NT2/D1 (cell line): ENCODE data around the gene TMEM273.

- RRBS, 2 experiments, result no CpG with 5 or more reads among the region's 2 CpGs
These were observed 64.4 kb downstream of the MAPK8 start for GRCh38 chr10:48370821-48371301.

- RRBS, 2 experiments, result no CpG with 5 or more reads among the region's 13 CpGs
These were observed 133.2 kb downstream of the MAPK8 start for GRCh38 chr10:48439457-48440216.

DNA sequence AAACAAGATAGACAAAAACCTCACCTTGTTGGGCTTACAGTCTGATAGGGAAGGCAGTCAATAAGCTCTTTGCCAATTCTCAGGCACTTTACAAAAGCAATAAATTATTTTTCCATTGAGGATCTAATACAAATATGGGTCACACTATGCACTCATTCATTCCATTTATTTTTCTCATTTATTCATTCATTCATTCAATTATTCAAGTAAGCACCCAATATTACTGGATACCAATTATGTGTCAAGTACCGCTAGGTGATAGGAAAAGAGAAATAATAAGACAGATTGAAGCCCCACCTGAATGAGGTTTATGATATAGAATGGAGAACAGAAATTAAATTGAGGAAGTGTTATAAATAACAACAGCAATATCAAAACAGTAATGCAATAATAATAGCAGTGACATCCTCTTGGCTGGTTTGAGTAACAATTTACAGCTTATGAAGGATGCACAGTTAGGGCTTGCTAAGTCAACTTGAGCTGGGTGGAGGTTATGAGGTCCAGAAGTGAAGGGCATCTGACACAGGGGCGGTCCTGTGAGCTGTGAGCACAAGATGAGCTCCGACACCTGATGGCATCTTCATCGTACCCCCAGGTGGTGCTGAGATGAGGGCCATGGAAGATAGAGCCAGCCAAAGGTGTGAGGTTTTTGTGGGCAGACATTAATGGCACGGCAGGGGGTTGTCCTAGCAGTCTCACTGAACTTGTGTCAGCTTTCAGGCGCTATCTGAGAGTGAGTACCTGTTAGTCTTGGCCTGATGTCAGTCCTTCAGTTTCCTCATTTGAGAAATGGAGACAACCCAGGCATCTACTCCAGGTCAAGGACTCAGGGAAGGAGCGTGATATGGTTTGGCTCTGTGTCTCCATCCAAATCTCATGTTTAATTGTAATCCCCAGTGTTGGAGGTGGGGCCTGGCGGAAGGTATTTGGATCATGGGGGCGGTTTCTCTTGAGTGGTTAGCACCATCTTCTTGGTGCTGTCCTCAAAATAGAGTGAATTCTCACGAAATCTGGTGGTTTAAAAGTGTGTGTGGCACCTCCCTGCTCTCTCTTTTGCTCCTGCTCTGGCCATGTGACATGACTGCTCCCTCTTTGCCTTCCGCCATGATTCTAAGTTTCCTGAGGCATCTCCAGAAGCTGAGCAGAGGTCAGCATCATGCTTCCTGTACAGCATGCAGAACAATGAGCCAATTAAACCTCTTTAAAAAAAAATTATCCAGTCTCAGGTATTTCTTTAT is 30.4 kb downstream of the ARHGAP22 start:
- RRBS, 2 experiments, result no CpG with 5 or more reads among the region's 11 CpGs

GRCh38 chr10:49076910-49077750 is 38.2 kb downstream of the VSTM4 start:
- RRBS, 2 experiments, result no CpG with 5 or more reads among the region's 13 CpGs

DNA sequence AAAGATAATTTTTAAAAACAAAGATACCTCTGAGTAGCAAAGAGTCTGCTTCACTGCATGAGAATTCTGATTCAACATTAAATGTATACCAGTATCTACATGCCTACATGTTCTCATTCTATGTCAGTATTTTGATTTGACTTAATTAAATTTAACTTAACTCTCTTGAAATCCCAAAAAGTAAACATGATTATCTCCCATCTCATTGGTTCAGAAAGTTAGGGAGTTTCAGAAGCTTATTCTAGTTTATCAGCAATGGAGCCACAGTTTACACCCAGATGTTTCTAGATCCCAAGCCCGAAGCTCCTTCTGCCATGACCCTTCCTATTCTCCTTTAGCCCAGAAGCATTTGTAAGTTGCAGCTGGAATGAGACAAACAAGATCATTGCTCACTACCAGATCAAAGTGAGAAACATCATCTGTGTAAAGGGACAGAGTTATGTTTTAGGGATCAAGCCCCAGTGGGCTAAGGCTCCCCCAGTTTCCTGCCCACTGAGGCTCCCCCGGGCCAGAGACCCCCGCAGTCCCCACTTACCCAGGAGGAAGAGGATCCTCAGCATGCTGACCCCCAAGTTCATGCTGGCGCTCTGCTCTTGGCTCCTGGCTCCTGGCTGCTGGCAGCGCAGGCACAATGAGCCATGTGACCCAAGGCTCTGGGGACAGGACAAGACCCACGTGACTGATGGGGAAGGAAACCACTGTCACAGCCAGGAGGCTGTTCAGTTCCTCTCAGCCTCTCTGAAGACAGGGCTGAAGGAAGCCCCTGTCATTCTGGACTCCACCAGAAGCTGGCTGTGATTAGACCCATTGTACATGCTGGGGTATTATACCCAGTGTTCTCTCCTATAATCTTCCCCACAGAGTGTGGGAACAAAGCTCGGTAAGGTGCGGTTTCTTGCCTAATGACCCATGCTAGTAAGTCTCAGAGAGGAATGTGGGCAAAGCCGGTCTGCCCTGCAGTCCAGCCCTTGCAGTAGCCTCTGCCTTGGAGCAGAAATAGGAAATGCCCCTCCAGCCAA is at the start of gene TMEM273:
Gene TMEM273 (minus strand): TSS at position 633 of the 1,019 bp plus-strand sequence.
- RRBS, 2 experiments, result no CpG with 5 or more reads among the region's 9 CpGs

- RRBS, 2 experiments, result no CpG with 5 or more reads among the region's 11 CpGs
These were observed 10.9 kb downstream of the C10orf71 start for GRCh38 chr10:49309596-49310465.

DNA sequence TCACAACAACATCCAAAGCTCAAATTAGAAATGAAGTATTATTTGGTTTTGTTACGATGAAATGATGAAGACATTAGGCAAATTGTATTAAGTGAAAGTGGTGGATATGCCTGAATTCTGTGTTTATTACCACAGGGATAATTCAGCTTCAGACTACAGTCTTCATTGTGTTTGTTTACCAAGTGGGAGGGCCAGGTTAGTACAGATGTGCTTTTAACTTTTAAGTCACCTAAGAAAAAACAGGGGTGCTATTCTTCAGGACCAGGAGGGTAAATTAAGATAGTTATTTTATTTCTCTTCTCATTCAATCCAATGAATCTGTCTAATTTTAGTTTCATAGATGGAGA is 37.8 kb downstream of the C10orf71 start:
- RRBS, 2 experiments, result no CpG with 5 or more reads among the region's 1 CpG

- RRBS, 2 experiments, result no CpG with 5 or more reads among the region's 6 CpGs
These were observed 33.2 kb downstream of the DRGX start for GRCh38 chr10:49362757-49363062.

DNA sequence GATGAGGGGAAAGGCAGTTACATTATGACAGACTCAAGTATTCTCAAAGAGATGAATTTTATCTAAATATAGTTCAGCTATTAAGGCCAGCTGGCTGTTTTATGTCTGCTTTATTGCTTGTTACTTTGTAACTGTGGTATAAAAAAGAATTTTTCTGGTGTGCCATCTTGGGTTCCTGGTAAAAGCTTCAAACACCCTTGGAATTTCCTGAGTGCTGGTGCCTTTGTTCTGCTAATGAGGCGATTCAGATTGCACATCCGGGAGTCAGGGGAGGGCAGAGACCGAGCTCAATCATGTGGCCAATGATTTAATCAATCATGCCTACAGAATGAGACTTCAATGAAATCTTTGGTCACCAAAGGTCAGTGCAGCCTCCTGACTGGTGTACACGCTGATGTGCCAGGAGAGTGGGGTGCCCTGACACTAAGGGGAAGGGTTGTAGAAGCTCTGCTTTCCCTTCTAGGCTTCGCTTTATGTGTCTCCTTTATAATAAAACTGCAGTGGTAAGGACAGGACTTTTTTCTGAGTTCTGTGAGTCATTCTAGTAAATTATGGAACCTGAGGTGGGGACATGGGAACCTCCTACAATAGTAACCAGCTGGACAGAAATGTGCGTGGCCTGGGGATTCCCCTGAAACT is 69.3 kb upstream of the OGDHL start:
- RRBS, 2 experiments, result no CpG with 5 or more reads among the region's 6 CpGs

- RRBS, 2 experiments, result no CpG with 5 or more reads among the region's 2 CpGs
These were observed 133.1 kb upstream of the ASAH2 start for GRCh38 chr10:50384354-50384847.

DNA sequence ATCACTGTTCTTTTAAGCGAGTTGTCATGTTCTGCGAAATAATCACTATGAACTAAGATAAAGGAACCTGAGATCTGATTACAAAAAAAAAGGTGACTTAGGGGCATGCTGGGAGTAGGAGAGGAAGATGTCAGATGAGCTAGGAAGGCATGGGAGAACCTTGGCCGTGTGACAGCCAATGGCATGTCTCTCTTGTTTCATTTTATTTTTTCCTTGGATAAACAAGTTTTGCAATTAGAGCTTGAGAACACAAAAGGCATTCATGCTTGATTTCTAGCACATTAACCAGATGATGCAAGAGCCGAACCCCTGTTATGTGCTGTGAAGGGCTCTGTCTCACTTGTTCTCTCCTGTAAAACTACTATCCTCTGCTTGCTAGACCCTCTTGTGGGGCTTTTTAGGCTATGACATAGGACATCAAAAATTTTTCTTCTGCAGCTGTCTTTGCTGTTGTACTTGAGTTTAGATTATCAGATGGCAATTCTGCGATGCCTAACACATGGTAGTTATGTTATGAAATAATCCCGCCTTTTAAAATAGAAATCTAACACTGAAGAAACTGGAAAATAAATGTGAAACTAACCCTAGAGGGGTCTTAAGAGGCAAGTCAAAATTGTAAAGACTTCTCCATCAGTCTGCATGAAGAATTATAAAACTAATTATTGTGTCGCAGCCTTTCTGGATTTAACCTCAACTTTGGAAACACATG is 134.4 kb upstream of the ASAH2 start:
- RRBS, 2 experiments, result no CpG with 5 or more reads among the region's 7 CpGs

DNA sequence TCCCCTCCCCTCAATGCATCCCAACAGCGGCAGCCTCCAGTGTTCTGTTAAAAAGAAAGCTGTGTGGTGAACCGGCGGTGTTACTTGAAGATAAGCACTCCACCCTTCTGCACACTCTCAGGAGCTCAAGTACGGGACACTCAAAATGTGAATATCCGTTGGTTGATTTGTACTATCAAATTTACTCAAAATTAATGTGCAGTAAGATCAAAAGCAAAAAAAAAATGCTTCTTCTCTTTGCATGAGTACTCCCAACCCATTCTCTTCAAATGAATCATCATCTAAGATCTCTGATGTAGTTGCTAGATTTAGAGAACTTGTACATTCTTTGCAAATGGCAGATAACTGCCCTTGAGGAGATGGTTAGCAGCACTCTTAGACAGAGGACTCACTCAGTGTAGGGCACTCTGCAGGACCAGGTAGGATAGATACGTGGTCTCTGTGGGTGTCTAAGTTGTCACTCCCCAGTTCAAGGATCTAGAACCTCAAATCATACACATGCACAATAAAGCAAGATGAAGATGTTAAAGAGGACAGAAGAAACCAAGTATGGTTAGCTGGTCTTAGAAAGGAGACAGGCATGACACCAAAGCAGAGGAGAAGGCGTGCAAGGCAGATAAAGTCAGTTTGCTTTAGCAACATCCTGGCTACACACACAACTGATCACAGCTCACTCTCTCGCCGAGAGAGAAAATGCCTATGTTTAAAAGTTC is 145.7 kb upstream of the ASAH2 start:
- RRBS, 2 experiments, result no CpG with 5 or more reads among the region's 9 CpGs

DNA sequence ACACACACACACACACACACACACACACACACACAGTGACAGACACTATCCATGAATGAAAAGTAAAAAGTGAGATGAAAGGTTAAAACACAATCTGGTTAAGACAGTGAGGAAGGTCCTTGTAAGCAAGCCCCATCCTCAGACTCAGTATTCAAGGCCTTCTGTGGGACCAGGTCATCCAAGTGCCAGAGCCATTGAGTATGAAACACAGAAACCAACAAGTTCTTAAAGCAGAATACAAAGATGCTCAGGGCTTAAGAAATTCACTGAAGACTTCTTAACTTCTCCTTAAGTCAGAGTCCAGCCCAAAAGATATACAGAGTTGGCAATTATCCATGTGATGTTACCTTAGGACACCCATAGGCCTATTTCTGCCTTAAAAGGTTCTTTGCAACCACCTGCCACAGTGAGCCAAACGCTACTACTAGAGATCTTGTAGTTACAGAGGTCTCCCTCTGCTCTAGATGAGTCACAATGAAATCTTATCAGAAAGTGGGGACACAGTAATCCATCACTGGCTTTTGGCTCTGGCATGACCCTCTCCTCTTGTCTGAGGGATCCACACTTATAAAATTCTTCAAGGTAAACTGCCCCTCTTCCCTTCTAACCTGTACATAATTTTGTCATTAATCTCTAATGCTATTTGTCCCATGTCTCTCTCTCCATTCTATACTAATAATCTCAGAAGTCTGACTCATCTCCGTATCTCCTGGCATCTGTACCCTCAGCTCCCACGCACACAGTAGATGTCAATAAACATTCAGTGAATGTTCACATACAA is 112.3 kb downstream of the SGMS1 start:
- RRBS, 2 experiments, result no CpG with 5 or more reads among the region's 3 CpGs

DNA sequence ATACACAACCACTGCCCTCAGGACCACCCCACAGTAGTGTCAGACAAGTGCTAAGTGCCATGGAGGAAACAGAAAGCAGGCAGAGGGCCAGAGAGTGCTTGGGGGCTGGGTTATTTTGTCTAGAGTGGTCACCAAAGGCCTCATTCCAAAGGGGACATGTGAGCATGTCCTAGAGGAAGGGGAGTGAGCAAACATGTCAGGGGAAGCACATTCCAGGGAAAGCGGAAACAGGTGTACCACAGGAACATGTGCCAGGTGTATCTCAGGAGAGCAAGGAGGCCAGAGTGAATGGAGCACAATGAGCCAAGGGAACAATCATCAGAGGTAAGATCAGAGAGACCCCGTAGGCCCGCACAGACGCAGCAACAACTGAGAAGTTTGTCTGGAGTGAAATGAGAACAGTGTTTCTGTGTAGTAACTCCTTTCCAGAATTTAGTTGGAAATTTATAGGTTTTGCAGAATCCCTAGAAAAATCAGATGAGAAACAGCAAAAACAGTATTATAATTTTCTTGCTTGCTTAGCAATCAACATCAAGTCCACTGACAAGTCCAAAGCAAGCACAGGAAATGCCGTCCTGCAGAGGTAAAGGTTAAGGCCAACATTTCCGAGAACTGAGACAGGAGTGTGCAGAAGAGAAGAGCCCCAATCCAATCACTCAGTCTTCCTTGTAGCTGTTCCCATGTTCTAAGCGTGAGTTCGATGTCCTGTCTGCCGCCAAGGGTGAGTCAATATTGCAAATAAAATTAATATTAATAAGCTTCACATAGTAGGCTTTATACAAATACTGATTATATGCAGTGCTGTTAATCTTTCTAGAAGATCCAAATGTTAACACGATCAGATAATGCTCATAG is 67.2 kb downstream of the SGMS1 start:
- RRBS, 2 experiments, result no CpG with 5 or more reads among the region's 10 CpGs

DNA sequence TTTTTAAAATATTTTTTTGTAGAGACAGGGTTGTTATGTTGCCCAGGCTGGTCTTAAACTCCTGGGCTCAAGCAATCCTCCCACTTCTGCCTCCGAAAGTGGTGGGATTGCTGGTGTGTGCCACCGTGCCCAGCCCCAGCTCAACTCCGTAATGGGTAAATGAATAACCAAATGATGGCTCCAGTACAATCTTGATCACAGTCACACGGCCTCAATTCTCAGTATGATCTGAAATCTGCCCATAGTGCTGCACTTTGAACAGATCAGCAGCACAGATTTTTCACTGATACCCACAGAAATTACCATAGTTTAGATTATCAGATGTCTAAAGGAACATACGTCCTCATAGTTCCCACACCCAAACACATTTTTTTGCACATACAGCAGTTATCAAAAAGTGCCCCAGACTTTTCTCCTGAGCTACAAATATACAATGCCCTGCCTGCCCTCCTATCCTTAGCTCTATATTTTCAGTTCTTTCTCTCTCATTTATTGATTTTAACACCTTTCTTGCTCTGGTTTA is 25.0 kb upstream of the SGMS1 start:
- RRBS, 2 experiments, result no CpG with 5 or more reads among the region's 5 CpGs

- RRBS, 2 experiments, result no CpG with 5 or more reads among the region's 5 CpGs
These were observed 120.2 kb downstream of the PRKG1 start for GRCh38 chr10:51194384-51194890.

DNA sequence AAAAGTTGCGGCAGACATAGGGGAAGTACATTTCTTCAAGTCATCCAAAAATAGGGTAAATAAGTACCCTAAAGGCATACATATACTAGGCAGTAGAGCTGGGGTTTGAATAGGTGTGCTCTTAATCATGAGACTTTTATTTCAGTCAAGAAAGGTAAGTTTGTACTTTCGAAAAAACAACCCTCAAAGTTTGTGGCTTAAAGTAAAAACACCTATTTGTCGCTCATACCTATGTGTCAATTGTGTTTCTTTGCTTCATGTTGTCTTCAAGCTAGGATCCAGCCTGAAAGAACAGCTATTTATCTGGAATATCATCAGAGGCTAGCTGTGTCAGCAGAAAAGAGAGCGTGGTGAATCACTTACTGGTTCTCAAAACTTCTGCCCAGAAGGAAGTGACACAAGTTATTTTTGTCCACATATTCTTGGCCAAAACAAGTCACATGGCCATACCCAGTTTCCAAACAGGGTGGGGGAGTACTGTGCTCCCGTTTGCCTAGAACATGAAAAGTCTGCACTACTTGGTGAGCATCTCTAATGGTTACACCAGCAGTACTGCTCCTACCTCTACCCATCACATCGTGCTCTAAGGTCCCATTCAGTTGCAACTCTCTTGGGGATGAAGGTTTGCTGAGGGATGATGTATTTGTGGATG is 160.8 kb upstream of the CSTF2T start:
- RRBS, 2 experiments, result no CpG with 5 or more reads among the region's 6 CpGs

DNA sequence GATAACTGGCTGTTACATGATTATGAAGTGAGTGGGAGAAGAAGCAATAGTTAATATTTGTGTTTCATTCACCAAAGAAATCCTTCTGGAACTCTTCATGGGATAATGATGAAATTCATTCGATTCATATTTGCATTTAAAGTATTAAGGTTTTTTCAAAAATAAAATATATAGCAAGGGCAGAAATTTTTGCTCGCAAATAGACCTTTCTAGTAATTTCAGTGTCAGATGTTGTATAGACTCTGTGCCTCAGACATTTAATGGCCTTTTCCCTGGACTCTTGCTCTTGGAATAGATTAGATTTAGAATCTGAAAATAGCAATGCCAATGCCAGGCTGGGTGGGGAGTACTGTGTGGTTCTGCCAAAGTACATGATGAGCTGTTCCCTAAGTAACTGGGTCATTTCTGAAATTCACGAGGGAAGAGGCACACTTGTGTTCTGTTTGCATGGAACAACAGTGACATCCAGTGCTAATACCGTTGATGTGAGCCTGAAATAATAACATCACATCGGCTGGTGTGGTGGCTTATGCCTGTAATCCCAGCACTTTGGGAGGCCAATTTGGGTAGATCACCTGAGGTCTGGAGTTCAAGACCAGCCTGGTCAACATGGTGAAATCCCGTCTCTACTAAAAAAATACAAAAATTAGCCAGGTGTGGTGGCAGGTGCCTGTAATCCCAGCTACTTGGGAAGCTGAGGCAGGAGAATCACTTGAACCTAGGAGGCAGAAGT is 119.1 kb downstream of the MBL2 start:
- RRBS, 2 experiments, result no CpG with 5 or more reads among the region's 6 CpGs

DNA sequence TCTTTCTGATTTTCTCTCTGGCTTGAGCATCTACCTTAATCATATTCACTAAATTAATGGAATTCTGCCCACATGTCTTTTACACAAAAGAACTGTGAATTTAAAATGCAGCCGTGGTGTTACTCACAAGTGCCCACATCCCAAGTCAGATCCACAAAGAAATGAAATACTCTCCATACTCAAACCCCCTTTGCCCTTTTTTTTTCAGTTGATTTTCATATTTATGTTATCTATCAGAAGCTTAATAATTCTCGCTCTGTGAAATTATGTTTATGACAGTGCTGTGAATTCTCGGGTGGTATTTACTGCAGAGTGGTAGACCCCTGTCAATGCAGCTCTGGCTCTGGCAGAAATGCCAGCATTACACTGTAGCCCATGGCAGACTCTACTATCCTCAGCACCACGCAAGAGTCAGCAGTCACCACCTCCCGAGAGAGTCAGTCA is 32.6 kb upstream of the MBL2 start:
- RRBS, 2 experiments, result no CpG with 5 or more reads among the region's 5 CpGs